ENCODE data around the gene SMIM43.

GRCh38 chr4:121764191-121765486 lies at the start of gene SMIM43:
Gene SMIM43, minus strand, starts transcription at chr4:121765164.
- PRO-cap = no peak

- PRO-cap = no peak
Observed at GRCh38 chr4:122035925-122036352, 84.1 kb upstream of the TRPC3 start.

- PRO-cap = no peak
Observed at GRCh38 chr4:122151836-122152148, 339 bp upstream of the BLTP1 start.

GRCh38 chr4:122295703-122296480 lies 82.9 kb upstream of the ADAD1 start:
- PRO-cap = no peak

DNA sequence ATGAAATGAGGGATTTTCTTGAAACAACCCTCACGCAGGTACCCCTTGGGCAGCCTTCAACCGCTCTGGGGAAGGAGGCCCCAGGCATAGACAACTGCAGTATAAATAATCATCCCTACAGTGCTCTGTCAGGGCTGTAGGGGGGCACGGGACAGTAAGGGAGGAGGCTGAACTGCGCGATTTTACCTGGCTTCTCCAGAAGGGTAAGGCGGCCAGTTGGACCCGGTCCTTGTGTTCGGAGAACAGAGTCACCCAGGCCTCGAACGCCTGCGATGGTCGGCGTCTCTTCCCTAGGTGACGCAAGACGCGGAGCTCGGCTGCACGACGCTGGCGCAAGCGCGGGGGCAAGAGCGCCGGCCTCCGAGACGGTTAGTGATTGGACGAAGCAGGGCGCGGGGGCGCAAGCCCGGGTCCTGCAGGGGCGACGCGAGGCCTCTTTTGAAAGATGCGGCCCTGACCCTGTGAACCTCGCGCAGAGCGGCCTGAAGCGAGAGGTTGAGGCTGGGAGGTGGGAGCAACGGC lies 328 bp downstream of the ADAD1 start:
- PRO-cap = no peak

DNA sequence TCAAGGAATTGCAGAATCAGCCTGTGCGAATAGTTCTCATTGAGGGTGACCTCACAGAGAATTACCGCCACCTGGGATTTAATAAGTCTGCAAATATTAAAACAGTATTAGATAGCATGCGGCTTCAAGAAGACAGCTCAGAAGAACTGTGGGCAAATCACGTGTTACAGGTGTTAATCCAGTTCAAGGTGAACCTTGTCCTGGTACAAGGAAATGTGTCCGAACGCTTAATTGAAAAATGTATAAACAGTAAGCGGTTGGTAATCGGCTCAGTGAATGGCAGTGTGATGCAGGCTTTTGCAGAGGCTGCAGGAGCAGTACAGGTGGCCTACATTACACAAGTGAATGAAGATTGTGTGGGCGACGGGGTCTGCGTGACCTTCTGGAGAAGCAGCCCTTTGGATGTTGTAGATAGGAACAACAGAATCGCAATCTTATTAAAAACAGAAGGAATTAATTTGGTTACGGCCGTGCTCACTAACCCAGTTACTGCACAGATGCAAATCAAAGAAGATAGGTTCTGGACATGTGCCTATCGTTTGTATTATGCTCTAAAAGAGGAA lies 10.5 kb downstream of the BBS12 start:
- PRO-cap = no peak

DNA sequence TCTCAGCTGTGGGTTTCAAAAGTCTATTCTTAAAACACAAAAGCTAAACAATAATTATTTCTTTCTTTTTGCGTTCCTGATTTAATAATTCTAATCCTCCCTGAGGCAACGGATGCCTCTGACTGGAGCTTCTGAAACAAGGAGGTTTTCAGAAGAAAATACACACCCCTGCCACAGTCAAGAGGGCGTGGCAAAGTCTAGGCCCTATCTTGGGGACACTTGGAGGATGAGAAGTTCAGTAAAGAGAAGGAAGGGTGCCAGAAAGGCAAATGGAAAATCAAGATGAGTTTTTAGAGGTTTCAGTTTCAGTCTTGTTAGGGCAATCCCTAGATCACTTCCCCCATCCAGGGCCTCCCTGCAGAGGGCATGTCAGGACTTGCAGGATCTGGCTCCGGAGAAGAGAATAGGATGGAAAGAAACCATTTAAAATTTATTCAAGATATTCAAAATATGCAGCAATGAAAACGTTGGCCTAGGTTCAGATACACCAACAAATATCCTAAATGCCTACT lies 28.5 kb upstream of the FGF2 start:
- PRO-cap = no peak

DNA sequence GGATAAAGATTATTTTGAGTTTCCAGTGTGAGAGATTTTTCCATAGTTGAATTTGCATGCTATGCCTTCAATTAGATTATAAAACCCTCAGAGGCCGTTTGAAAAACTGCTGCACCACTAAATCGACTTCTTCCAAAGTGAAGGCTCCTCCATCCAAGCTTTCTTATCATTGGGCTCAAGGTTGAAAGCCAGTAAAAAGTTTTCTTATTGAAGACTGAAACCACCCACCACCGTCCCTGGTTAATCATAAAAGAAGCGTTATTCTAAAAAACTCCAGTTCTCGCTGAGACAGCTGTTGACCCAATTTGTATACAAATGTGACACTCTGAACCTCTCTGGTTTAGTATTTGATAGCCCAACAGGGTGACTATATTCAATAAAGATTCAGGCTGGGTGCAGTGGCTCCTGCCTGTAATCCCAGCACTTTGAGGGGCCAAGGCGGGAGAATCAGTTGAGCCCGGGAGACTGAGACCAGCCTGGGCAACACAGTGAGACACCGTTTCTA lies 1.4 kb downstream of the NUDT6 start:
- PRO-cap = no peak

- PRO-cap = no peak
Observed at GRCh38 chr4:123338963-123339265, 57.7 kb upstream of the SPRY1 start.

DNA sequence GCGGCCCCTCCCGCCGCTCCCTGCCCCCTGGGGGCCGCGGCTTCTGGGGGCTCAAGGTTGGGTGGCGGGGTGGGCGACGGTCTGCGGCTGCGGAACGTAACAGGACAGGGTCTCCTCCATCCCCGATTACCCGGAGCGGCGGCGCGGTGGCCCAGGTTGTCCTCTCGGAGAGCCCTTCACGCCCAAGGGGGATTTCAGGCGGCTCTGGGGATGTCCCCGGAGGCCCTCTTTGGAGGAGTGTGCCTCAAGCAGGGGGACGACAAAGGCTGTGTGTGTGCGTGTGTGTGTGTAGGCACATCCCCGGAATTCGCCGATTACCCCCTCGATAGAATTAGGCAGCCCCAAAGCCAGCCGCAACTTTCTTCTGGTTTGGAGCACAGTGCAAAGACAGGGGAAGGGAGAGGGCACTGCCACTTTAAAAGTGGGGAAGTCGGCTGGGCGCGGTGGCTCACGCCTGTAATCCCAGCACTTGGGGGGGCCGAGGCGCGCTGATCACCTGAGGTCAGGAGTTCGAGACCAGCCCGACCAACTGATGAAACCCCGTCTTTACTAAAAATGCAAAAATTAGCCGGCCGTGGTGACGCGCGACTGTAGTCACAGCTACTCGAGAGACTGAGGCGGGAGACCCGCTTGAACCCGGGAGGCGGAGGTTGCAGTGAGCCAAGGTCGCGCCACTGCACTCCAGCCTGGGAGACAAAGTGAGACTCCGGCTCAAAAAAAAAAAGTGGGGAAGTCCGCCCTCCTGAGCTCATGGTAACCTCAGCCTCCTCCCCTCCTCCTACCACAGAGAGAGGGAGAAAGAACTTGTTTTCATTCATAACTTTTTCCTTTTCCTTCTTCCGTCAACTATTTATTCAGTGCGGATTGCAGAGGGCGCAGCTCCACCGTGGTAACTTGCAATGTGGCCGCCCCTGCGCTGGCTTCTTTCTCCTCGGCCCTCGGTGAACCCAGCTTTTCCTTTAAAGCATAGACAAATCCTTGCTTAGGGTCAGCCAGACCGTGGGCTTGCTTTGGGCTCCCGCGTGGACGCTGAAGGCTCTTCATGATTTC lies 2.4 kb downstream of the SPRY1 start:
- PRO-cap = bidirectional peak, plus-strand start at position 857 of the sequence, minus-strand start at position 780 of the sequence

GRCh38 chr4:123401269-123402447 lies 5.1 kb downstream of the SPRY1 start:
- PRO-cap = no peak

DNA sequence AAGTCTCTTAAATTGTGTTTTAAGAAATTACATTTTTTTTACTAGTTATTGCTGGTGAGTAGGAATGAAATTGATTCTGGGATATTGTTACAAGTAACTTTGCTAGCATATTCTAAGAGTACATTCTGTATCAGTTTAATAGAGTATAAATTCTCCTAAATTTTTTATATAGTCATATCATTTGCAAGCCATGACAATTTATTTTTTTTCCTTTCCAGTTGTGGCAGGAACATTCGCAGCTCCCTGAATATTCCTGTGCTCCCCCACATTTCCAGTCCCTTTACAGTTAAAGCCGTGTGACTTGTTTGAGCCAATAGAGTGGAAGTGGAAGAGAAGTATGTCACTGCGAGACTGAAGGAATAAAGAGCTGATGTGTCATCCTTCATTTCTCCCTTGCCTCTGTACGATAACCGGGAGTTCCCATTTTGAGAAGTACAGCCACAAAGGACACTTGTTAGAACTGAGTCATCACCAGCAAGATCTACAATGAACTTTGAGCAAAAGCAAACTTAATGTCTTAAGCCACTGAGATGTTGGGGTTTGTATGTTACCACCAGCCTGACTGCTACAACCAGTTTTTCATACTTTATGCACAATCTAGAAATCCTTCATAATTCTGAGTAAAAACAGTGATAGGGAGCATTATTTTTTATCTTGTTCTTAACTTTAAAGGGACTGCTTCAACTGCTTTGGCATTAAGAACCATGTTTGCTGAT lies 92.3 kb downstream of the SPRY1 start:
- PRO-cap = no peak

DNA sequence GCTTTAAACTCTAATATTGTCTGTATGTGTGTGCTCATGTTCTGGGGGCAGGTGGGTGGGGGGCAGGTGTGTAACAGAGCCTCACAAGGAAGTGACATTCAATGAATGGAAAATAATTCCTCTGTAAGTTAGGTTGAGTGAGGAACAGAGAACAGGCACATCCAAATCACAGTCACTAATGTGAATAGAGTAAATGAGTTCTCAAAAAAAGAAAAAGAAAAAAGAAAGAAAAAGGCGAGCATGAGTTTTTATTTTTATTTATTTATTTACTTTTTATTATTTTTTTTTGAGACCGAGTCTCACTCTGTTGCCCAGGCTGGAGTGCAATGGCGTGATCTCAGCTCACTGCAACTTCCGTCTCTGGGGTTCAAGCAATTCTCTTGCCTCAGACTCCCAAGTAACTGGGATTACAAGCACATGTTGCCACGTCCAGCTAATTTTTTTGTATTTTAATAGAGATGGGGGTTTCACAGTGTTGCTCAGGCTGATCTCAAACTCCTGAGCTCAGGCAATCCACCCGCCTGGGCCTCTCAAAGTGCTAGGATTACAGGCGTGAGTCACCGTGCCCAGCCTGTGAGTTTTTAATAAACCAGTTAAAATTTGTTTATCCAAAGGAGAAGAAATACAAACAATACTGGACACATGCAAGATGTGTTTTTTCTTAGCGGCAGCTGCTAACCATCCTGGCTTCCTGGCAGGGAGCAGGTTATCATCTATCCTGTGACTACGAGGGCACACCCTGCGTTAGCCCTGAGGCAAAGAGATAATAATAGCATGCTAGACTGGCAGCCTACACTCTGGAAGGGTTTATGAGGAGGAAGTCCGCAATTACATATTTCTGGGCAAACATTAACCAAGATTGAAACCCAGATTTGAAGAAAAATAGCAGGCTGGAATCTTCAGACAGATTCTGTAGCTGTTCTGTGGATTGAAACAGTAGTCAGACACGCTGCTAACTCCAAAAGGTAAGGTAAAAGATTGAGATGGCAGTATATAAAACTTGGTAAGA lies 191.3 kb downstream of the SPRY1 start:
- PRO-cap = no peak

- PRO-cap = no peak
Observed at GRCh38 chr4:123601344-123601794, 204.8 kb downstream of the SPRY1 start.

DNA sequence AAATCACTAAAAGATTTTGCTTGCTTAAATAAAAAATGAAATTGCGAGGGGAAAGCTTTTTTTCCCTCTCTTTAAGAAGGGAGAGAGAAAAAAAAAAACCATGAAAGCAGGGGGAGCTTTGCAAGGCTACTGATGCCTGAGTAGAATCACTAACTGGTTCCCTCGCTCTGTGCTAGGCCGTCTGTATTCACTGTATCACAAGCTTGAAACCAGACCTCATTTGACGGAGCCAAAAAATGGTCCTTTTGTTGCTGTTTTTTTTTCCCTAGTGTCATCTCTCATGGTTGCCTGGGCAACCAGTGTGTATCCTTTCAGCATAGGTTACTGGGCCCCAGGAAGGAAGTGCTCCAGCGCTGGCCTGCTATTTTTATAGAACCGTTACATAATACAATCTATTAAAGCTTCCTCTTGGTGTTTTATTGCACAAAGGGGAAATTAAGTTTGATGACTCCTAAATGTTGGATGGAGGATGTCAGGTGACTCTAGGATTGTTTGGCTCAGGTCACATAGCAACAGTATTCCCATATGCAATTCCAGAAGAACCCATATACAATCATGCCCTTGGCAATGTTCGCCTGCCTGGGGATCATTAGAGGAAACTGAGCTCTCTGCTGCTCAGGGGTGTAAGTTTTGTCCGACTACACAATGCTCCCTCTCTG lies 220.4 kb downstream of the SPRY1 start:
- PRO-cap = no peak

- PRO-cap = no peak
Observed at GRCh38 chr4:123621288-123621904, 224.8 kb downstream of the SPRY1 start.

- PRO-cap = no peak
Observed at GRCh38 chr4:123892775-123893584, 496.4 kb downstream of the SPRY1 start.

- PRO-cap = no peak
Observed at GRCh38 chr4:124670970-124671718, 41.4 kb downstream of the ANKRD50 start.

GRCh38 chr4:124710981-124711830 lies 1.3 kb downstream of the ANKRD50 start:
- PRO-cap = unidirectional peak, plus-strand start at chr4:124711597

DNA sequence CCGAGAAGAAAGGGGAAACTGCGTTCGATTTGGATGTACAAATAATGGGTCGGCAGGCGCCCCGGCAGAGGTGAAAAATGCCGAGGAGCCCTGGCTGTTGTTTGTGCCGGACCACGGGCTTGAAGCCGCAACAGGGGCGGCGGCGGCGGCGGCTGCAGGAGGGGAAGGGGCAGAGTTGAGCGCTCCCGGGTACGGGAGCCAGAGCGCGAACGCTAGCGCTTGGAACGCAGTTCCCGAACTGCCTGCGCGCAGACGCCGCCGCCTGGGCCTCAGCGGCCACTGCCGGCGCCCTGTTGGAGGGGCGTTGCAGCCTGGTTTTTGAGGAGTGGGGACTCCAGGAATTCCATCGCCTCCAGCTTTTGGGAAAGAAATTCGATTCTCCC lies 754 bp downstream of the FAT4 start:
- PRO-cap = bidirectional peak, plus-strand start at position 229 of the sequence, minus-strand start at position 211 of the sequence